SK-N-SH (cell line): ENCODE results near the genes GOLGA6L25, APBA2, GOLGA8R, GOLGA8Q and MTMR10.

DNA sequence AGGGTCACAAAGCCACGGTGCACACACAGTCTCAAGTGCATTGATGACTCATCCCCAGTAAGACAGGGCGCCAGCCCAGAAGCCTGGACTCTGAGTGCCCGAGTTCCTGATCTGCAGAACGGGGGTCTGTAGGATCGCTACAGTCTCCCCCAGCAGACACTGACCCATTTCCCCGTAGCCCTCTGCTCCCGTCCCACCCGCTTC lies 75.0 kb downstream of the ATP10A start:
- RRBS: no CpG with 5 or more reads among the region's 8 CpGs
CAGE:
- cytosol, long polyA plus RNA: no peak
- long polyA plus RNA: no peak
- nucleus, long polyA plus RNA: no peak

- RRBS: no CpG with 5 or more reads among the region's 9 CpGs
CAGE:
- cytosol, long polyA plus RNA: no peak
- long polyA plus RNA: no peak
- nucleus, long polyA plus RNA: no peak
Observed at GRCh38 chr15:27043614-27044303, 72.8 kb downstream of the GABRG3 start.

DNA sequence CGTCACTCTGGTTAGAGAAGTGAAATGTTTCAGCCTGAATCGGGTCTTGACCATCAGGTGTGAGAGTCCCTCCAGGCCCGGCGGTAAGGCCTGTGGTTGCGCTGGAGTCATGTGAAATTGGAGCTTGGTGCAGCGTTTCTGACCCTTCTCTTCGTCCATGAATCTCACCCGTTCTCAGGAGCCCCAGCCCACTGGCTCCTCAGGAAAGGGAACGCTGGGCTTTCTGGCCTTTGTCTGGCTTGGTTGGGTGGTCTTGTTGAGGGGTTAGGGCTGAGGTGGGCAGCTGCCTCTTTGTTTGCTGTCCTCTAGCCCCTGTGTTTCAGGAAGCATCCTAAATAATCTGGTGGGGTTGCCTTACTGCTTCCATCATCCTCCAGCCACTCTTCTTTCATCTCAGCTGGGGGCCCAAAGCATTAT lies 93.3 kb downstream of the GABRG3 start:
- RRBS: no CpG with 5 or more reads among the region's 9 CpGs
CAGE:
- cytosol, long polyA plus RNA: no peak
- long polyA plus RNA: no peak
- nucleus, long polyA plus RNA: no peak

DNA sequence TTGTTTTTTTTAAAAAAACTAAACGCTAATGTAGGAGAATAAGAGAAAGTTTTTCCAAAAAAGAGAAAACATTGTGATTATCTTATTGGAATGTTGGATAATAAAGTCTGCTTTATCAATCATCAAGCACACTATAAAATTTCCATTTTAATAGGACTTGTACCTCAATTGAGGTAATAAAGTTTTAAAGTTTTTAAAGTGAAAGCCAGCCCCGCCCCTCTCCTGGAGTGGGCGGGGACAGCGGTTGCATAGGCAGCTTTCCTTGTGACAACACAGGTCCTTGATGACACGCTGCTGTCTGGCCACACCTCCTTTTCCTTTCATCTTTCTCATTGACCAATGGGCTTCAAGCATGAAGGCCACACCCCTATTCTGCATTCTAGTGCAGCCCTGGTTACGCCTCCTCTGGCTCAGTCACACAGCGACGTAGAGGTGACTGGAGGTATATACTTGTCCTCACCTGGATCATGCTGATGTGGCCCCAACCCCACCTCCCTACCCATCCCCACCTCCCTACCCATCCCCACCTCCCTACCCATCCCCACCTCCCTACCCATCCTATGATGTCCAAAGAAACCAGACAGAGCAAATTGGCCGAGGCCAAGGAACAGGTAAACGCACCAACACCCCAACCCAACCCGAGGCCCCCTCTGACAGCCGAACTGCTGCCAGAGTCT lies at the start of gene GOLGA6L25:
TSS of gene GOLGA6L25 (plus strand) at position 413 of the 677 bp plus-strand sequence.
- RRBS: no CpG with 5 or more reads among the region's 12 CpGs
CAGE:
- cytosol, long polyA plus RNA: no peak
- long polyA plus RNA: no peak
- nucleus, long polyA plus RNA: no peak

DNA sequence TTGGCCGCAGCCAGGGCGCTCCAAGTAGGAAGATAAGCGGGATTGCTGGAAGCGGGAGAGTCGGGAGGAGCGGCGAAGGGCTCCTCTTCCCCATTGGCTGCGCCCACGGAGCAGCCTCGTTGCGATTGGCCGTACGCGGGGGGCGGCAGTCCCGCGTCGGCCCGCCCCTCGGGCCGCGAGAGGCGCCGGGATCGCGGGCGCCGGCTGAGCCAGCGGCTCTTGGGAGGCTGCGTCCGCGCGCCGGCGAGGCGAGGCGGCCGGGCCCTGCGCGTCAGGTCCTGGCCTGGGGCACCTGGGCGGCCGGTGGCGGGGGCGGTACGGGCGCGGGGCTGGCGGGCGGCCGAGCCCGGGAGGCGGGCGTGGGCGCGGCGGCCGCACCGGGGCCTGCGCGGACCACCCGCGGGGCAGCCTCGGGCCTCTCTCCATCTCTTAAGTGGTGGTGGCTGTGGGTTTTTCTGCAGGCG lies 35.9 kb downstream of the GOLGA6L25 start:
- RRBS: no CpG with 5 or more reads among the region's 64 CpGs
CAGE:
- cytosol, long polyA plus RNA: no peak
- long polyA plus RNA: no peak
- nucleus, long polyA plus RNA: no peak

DNA sequence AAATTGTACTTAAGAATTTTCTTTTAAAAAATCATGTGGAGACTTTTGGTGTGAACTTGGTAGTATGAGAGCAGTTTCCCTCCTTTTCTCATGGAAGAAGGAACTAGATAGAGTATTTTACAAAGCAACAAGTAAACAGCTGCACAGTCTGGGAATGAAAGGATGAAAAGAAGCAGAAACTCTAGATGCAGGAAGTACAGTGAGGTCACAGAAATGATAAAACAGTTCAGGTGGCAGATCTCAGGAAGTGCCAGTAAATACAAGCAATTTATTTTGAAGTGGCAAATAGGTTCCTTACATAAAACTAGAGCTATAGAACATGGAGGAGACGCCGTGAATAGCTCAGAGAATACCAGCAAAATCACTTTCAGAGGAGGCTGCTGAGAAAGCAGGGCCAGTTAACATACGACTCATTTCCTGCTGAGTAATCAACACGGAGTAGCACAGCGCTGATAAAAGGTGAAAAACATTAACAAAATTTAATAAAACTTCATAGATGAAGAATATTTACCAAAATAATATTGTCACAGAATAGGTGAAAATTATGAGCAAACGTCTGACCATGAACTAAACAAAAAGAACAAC lies 29.3 kb downstream of the GOLGA6L7 start:
- RRBS: no CpG with 5 or more reads among the region's 6 CpGs
CAGE:
- cytosol, long polyA plus RNA: no peak
- long polyA plus RNA: no peak
- nucleus, long polyA plus RNA: no peak

DNA sequence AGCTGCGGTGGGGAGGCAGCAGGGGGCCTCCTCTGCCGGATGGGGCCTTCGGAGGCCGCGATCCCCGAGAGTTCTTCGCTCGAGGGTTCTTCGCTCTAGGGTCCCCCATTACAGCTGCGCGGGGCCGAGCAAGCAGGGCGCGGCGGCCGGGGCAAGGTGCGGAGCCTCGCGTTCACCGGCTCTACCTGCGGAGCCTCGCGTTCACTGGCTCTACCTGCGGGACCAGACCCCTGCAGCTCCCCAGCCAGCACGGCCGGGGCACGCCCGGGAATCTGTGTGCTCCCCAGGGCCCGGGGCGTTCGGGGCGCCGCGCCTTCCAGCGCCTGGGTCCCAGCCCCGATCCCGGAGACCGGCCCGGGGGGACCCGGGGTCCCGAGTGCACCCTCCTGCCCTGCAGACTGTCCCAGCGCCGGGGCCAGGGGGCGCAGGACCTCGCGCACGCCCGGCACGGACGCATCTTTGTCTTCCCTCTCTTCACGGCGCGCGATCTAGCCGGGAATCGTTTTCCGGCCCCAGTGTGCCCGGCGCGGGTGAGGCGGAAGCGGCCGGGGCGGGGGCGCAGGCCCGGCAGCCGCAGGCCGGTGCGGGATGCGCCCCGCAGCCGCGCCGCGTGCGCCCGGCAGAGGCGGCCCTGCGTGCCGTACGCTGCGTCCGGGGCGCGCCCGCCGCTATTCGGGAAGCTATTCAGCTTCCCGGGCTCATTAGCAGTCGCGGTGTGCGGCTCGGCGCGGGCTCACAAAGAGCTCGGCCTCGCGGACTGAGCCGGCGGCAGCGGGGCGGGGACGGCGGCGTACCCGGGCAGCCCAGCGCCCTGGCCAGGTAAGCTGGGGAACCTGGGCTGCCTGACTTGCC lies at the start of gene APBA2:
TSS of gene APBA2 (plus strand) at position 515 of the 852 bp plus-strand sequence.
- RRBS: 6% methylated on average over 66 of the region's 107 CpGs
CAGE:
- cytosol, long polyA plus RNA: no peak
- long polyA plus RNA: no peak
- nucleus, long polyA plus RNA: no peak

GRCh38 chr15:28948930-28949329 lies 63.2 kb downstream of the APBA2 start:
- RRBS: no CpG with 5 or more reads among the region's 10 CpGs
CAGE:
- cytosol, long polyA plus RNA: no peak
- long polyA plus RNA: no peak
- nucleus, long polyA plus RNA: no peak

GRCh38 chr15:29103482-29103741 lies 166.2 kb downstream of the NSMCE3 start:
- RRBS: 96% methylated on average over 15 of the region's 25 CpGs
CAGE:
- cytosol, long polyA plus RNA: no peak
- long polyA plus RNA: no peak
- nucleus, long polyA plus RNA: no peak

DNA sequence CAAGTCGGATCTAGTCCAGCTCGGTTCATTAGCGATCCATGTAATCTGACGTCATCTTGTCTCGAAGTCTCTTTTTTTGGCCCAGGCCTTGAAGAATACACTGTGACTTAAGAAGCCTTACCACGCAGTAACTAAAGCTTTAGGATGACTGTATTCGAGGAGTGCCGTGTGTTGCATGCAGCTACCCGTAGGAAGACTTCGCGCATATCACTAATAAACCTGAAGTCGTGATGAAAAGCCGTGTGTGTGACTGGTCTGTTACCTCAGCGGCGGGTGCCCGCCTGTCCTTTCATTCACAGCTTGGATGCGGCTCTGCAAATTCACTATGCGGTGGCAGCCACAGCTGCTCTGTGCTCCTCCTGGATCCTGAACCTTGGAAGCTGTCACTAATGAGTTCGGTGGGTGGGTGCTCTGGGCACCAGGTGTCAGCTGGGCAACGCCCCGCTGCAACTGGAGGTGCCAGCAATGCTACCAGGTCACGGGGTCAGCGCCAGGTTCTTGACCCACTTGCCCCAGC lies 151.5 kb downstream of the NSMCE3 start:
- RRBS: no CpG with 5 or more reads among the region's 23 CpGs
CAGE:
- cytosol, long polyA plus RNA: no peak
- long polyA plus RNA: no peak
- nucleus, long polyA plus RNA: no peak

GRCh38 chr15:29268938-29269517 lies 594 bp downstream of the NSMCE3 start:
- RRBS: under 1% methylated on average over 4 of the region's 37 CpGs
CAGE:
- cytosol, long polyA plus RNA: no peak
- long polyA plus RNA: no peak
- nucleus, long polyA plus RNA: no peak

- RRBS: no CpG with 5 or more reads among the region's 10 CpGs
CAGE:
- cytosol, long polyA plus RNA: no peak
- long polyA plus RNA: no peak
- nucleus, long polyA plus RNA: no peak
Observed at GRCh38 chr15:29670935-29671647, 100.3 kb upstream of the ENTREP2 start.

DNA sequence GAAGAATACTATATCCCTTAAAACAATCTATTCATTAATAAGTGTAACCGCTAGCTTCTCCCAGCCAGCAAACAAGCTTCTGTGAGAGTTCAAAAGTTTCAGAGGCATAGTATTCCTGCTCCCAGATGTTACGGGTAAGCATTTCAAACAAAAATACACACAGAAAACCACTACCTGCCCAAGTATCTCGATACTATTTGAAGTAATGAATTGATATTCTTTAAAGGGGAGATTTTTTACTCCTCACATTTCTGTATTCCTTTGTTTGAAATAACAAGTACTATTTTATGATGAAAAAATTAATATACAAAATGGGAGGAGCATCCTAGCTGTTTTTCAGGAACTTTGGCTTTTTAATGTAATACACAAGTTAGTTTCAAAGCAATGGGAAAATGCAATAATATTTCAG lies 1.4 kb downstream of the TJP1 start:
- RRBS: no CpG with 5 or more reads among the region's 3 CpGs
CAGE:
- cytosol, long polyA plus RNA: no peak
- long polyA plus RNA: no peak
- nucleus, long polyA plus RNA: no peak

- RRBS: no CpG with 5 or more reads among the region's 7 CpGs
CAGE:
- cytosol, long polyA plus RNA: no peak
- long polyA plus RNA: no peak
- nucleus, long polyA plus RNA: no peak
Observed at GRCh38 chr15:30414209-30414433, at the start of gene GOLGA8R. Gene GOLGA8R (minus strand): TSS chr15:30414260.

- RRBS: no CpG with 5 or more reads among the region's 3 CpGs
CAGE:
- cytosol, long polyA plus RNA: no peak
- long polyA plus RNA: no peak
- nucleus, long polyA plus RNA: no peak
Observed at GRCh38 chr15:30552011-30552274, at the start of gene GOLGA8Q. Gene GOLGA8Q (plus strand): TSS chr15:30552050.

- RRBS: 2% methylated on average over 4 of the region's 34 CpGs
CAGE:
- cytosol, long polyA plus RNA: no peak
- long polyA plus RNA: no peak
- nucleus, long polyA plus RNA: no peak
Observed at GRCh38 chr15:30625909-30626533, 22.2 kb downstream of the GOLGA8H start.

- RRBS: 1% methylated on average over 42 of the region's 101 CpGs
CAGE:
- cytosol, long polyA plus RNA: no peak
- long polyA plus RNA: no peak
- nucleus, long polyA plus RNA: no peak
Observed at GRCh38 chr15:30990905-30991916, at the start of gene MTMR10. Gene MTMR10 (minus strand): TSS chr15:30991628.

DNA sequence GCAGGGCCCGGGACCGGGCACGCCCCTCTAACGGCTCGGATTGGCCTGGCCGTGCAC lies 259 bp upstream of the KLF13 start:
- RRBS: 1% methylated on average over 6 of the region's 6 CpGs
CAGE:
- cytosol, long polyA plus RNA: no peak
- long polyA plus RNA: no peak
- nucleus, long polyA plus RNA: no peak

GRCh38 chr15:31343662-31344106 lies 17.0 kb downstream of the KLF13 start:
- RRBS: no CpG with 5 or more reads among the region's 6 CpGs
CAGE:
- cytosol, long polyA plus RNA: no peak
- long polyA plus RNA: no peak
- nucleus, long polyA plus RNA: no peak

DNA sequence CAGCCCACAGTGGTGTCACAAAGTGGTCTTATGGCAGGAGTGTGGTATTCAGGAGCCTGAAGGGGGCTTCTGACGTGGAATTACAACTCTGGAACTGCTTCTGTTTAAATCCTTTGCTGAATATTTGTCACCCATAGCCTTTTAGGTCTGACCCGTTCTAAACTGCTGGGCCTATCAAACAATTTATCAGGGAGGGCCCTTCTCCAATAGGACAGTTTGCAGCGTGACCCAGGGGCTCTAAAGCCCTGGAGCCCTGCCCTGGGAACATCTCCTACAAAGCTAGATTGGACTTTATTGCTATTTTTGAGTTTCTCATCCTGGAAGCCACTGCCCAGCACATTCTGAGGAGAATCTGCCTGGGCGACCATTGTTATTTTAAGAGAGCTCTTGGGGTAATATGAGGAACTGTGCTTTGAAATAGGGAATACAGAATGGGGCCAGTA lies 35.5 kb downstream of the KLF13 start:
- RRBS: no CpG with 5 or more reads among the region's 4 CpGs
CAGE:
- cytosol, long polyA plus RNA: no peak
- long polyA plus RNA: no peak
- nucleus, long polyA plus RNA: no peak